Kidney (tissue), 2 donors: Measurements from ENCODE around the gene SEC23B.

GRCh38 chr20:18507251-18508341, at the start of gene SEC23B:
SEC23B (plus strand) TSS chr20:18507940.
- PRO-cap, result bidirectional peak, plus-strand start at chr20:18507583, minus-strand start at chr20:18507482; bidirectional peak, plus-strand start at chr20:18507898, minus-strand start at chr20:18507693
- RRBS, result 2% methylated on average over 28 of the region's 72 CpGs

- PRO-cap, result no peak
- RRBS, result no CpG with 5 or more reads among the region's 6 CpGs
These were observed 173.1 kb downstream of the SCP2D1 start for GRCh38 chr20:18986656-18987206.

- PRO-cap, result no peak
- RRBS, result no CpG with 5 or more reads among the region's 3 CpGs
These were observed 205.3 kb downstream of the SLC24A3 start for GRCh38 chr20:19417579-19418306.

DNA sequence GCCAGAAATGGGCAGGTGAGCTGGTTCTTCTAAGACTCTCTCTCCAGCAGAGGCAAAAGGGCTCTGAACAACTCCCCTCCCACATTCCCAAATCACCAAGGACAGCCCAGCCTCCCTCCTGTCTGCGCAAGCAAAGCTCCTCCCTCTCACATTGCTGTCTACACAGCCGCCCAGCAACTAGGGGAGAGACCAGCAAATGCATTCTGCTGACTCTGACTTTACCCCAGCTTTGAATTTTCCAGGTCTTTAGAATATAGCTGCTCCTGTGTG, 205.9 kb upstream of the RIN2 start:
- PRO-cap, result bidirectional peak, plus-strand start at position 184 of the sequence, minus-strand start at position 65 of the sequence
- RRBS, result no CpG with 5 or more reads among the region's 2 CpGs

DNA sequence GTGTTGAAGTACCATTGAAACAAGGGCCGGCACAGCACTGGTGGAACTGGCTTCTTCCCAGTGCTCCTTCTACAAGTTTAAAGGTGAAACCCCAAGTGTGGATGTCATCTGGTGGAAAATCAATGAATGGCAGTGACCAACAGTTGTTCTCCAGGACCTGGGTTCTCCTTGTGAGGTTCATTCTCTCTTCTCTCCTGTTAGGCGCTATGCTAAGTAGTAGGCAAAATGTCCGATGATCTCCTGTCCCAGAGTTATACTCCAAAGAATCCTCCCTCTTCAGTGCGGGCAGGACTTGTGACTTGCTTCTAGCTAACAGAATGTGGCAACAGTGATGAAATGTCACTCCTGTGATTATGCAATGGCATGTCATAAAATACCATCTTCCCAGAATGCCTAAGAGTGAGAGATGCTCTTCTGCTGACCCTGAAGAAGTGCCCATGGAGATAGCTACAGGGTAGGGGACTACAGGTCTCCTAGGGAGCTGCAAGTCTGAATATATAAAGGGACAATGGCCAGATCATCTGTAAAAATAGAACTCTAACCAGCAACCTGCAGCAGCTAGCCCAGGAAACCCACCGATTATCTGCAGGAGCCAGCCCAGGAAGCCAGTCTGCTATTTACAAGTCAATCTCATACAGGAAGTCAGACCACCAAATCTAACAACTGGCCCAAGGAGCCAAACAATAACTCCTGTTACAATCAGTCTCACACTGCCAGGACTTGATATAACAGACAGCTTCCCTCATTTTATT, 14.7 kb upstream of the RIN2 start:
- PRO-cap, result no peak
- RRBS, result no CpG with 5 or more reads among the region's 5 CpGs

DNA sequence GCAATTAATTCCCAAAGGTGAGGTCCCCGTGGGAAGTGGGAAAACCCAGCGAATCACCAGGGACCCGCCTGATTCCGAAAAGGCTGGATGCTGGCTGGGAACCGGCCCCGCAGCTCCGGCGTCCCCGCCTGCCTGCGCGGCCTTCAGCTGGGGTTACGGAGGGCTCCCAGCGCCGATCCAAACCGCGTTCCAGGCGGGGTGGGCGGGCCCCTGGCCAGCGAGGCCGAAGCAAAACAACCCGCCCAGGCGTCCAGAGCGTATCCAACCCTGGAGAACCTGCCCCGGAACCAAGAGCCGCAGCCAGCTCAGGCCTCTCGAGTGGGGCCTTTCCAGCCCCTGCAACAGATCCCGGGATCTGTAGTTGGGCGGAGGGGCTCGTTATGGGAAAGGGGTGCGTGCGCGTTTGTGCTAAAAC, 704 bp upstream of the RIN2 start:
- PRO-cap, result bidirectional peak, plus-strand start at position 260 of the sequence, minus-strand start at position 155 of the sequence
- RRBS, result 2% methylated on average over 6 of the region's 32 CpGs

GRCh38 chr20:19784355-19785316, 26.6 kb downstream of the RIN2 start:
- PRO-cap, result no peak
- RRBS, result 25% methylated on average over 4 of the region's 13 CpGs

- PRO-cap, result no peak
- RRBS, result no CpG with 5 or more reads among the region's 11 CpGs
These were observed 41.5 kb downstream of the RIN2 start for GRCh38 chr20:19799563-19800035.

DNA sequence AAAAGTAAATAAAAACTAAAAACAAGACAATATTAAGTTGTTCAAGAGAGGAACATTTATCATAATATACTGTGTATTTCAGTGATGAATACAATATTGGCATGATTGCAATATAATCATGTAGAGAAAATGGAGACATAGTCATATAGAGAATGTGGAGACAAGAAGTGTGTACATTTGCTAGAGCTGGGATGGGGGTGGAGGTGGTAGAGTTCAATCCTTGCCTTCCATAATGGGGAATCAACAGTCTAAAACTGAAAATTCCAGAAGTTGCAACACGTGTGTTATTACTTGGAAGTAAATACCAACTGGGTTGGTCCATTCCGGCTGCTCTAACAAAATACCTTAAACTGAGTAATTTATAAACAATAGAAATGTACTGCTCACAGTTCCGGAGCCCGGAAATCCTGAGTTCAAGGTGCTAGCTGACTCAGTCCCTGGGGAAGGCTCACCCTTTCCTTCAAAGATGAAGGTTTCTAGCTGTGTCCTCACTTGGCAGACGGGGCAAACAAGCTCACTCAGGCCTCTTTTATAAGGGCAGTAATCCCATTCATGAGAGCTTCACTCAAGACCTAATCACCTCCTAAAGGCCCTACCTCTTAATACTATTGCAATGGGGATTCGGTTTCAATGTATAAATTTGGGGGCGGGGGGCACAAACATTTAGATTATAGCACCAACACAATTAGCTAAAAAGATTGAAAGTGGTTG, 59.0 kb downstream of the RIN2 start:
- PRO-cap, result no peak
- RRBS, result 69% methylated on average over 1 of the region's 7 CpGs

- PRO-cap, result unidirectional peak, plus-strand start at chr20:19921470
- RRBS, result no CpG with 5 or more reads among the region's 21 CpGs
These were observed 95.9 kb upstream of the NAA20 start for GRCh38 chr20:19921017-19921971.

GRCh38 chr20:19940607-19941730, 76.2 kb upstream of the NAA20 start:
- PRO-cap, result no peak
- RRBS, result no CpG with 5 or more reads among the region's 9 CpGs

DNA sequence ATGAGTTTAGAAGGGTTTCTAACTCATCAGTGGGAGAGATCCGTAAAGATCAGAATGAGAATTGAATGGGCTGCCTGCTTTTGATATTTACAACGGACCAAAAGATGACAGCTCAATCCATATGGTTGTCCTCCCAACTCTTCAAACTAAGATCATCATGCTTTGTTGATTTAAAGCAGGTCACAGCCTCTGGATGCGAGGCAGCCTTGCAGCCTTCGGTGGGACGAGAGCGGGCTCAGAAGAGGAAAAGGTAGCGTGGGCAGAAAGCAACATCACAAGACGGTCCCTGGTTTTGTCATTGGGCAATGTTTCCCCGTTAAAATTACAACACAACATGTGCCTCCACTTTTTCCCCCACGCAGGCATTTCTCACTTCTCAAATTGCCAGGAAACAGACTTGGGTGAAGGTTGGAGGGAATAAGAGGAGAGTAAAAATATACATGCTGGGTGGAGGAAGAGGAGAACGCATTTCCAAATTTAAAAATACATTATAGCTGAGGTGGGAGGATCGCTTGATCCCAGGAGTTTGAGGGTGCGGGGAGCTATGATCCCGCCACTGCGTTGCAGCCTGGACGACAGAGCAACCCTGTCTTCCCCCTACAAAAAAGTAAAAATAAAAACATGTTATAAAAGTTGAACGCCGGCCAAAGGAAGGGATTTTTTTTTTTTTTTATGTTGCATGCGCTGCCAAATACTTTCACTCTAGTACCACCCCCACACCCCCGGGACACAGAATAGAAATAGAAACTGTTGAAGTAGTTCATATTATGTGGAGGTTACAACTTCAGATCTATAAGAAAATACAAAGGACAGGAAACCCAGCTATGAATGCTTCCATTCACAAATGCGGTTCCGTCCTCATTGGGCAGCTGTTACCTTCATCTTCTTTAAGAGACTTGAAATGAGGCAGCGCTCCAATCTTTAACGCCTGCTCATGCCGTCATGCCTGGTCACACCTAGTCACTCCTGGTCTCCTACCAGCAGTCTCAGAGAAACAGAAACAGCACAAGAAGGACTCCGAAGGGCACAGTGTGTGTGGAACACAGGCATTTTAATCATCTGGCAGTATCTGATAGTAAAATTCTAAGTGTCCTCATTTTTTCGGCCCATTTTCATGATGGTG, 13.9 kb upstream of the NAA20 start:
- PRO-cap, result unidirectional peak, plus-strand start at position 633 of the sequence
- RRBS, result 8% methylated on average over 2 of the region's 27 CpGs

- PRO-cap, result no peak
- RRBS, result no CpG with 5 or more reads among the region's 18 CpGs
These were observed 21.6 kb downstream of the CFAP61 start for GRCh38 chr20:20073634-20074649.

DNA sequence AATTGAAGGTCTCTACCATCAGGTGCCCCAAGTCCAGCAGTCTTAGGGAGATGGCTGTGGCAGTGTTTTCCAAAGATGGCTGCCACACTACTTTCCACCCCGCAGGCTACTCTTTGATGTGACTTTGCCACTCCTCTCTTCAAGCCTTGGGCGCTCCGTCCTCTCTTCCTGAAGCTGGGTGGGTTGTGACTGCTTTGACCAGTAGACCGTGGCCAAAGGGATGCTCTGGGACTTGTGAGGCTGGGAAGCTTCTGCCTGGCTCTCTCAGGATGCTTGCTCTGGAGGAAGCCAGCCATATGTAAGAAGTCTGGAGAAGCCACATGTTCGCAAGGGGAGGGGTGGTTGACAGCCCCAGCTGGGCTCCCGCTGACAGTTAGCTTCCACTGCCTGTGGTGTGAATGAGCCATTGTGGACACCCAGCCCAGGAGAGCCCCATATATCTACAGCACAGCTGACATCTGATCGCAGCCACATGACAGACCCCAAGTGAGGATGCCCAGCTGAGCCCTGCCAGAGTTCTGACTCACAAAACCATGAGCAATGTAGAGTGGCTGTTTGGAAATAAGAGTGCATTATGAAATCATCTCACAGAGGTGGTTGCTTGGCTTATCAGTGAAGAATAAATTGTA, 23.8 kb downstream of the CFAP61 start:
- PRO-cap, result no peak
- RRBS, result no CpG with 5 or more reads among the region's 7 CpGs

GRCh38 chr20:20134295-20134494, 81.9 kb downstream of the CFAP61 start:
- PRO-cap, result no peak
- RRBS, result no CpG with 5 or more reads among the region's 1 CpG

DNA sequence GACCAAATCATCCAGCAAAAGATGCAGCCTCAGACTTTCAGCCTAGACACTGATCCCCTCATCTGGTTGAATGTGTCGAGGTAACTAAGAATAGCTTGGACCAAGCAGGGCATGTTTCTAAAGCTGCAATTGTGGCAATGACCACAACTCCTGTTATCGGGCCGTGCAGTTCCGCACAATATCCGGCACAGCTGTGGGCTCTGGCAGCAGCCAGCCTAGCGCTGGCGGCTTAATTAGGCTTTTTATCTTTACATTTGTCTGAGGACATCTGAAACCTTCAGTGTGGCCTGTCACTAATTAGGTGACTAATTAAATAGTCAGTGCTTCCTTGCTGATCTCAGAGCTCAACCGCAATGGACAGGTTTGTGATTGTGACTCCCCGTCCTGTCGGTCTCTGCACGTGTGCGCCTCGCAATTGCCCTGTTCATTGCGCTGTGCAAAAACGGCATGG, 134.9 kb upstream of the INSM1 start:
- PRO-cap, result no peak
- RRBS, result 75% methylated on average over 4 of the region's 15 CpGs

GRCh38 chr20:20303266-20304120, 64.4 kb upstream of the INSM1 start:
- PRO-cap, result no peak
- RRBS, result no CpG with 5 or more reads among the region's 31 CpGs

GRCh38 chr20:20593430-20594044, 118.9 kb downstream of the RALGAPA2 start:
- PRO-cap, result no peak
- RRBS, result no CpG with 5 or more reads among the region's 8 CpGs

DNA sequence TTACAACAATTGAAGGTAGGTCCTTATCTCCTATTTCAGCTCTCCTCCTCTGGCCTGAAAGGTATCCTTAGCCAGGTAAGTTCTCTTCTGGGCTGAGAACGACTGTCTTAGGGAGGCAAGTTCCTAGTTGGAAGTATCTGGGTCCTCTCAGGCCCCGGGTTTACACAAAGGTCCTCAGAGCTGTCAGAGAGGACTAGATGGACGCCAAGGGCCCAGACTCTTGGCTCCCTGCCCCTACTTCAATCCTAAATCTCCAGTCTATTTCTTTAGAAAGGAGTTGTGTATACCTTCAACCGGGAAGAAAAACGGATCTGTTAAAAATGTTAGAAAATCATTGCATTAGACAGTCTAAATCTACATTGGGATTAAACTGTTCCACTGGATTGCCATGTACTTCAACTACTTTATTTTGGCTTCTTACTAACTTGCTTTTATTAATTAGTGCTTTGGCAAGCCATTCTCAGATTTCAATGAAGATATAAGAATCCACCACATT, 109.5 kb downstream of the RALGAPA2 start:
- PRO-cap, result no peak
- RRBS, result 80% methylated on average over 1 of the region's 5 CpGs

GRCh38 chr20:20604929-20605675, 107.3 kb downstream of the RALGAPA2 start:
- PRO-cap, result no peak
- RRBS, result no CpG with 5 or more reads among the region's 10 CpGs